Cerebellum (tissue), 5 donors: Measurements from ENCODE around the gene CKLF.

DNA sequence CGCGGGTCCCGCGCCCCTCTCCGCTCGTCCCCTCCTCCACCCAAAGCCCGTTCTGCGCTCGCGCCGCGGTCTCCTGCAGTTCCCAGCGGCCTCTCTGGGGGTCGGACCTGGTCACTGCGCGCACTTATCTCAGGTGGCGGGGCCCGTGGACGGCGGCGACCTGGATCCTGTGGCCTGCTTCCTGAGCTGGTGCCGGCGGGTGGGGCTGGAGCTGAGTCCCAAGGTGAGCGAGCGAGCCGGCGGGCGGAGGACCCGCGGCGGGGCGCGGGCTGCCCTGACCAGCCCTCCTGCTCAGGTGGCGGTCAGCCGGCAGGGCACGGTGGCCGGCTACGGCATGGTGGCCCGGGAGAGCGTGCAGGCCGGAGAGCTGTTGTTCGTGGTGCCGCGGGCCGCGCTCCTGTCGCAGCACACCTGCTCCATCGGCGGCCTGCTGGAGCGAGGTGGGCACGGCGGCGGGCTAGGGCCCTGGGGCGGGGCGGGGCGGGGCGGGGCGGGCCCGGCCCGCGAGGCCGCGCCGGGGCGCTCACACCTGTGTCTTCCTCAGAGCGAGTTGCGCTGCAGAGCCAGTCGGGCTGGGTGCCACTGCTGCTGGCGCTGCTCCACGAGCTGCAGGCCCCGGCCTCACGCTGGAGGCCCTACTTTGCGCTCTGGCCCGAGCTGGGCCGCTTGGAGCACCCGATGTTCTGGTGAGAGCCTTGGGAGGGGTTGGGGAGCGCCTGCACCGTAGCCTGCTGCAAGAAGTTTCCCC lies 515 bp downstream of the SETD6 start:
- PRO-cap, 3 experiments: no peak in any of the 3 experiments
- RAMPAGE, long total RNA: no peak

DNA sequence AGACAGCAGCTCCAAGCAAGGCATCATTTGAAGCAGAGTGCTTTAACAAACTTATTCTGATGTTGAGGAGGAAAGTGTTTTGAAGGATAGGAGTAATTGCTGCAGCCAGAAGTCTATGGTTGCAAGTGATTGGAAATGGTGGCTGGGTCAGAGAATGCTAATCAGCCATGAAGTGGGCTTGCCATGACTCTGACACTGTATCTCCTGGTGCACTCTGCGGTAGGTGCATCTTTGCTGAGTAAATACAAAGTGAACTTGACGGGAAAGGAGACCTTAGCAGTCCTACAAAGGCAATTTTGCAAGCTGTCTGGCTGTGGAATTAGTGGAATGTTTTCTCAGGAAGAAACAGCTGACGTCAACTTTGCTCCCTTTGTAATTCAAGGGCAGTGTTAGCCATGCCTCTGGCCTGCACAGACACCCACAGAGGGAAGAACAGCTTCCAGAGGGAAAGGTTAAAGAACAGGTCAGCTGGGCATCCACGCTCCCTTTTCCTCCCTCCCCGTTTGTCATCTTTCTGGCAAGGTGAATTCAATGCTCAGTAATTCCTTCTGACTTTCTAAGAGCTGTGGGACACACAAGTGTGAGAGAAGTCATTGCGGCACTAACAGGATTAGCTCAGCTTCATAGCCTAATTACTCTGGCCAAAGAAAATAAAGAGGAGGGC lies 476.8 kb upstream of the GOT2 start:
- PRO-cap, 3 experiments: no peak in any of the 3 experiments
- RAMPAGE, long total RNA: no peak

DNA sequence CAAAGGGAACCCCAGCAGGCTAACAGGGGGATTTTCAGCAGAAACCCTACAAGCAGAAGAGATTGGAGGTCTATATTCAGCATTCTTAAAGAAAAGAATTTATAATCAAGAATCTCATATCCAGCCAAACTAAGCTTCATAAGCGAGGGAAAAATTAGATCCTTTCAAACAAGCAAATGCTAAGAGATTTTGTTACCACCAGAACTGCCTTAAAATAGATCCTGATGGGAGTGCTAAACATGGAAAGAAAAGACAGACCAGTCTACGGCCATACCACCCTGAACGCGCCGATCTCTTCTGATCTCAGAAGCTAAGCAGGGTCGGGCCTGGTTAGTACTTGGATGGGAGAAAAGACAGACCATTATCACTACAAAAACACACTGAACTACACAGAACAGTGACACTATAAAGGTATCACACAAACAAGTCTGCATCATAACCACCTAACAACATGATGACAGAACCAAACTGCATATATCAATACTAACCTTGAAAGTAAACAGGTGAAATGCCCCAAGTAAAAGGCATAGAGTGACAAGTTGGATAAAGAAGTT lies 997.1 kb upstream of the GOT2 start:
- PRO-cap, 3 experiments: no peak in any of the 3 experiments
- RAMPAGE, long total RNA: no peak

- PRO-cap, 3 experiments: no peak in any of the 3 experiments
- RAMPAGE, long total RNA: no peak
Observed at GRCh38 chr16:64251597-64252056, 870.2 kb downstream of the CDH11 start.

- PRO-cap, 3 experiments: no peak in any of the 3 experiments
- RAMPAGE, long total RNA: no peak
Observed at GRCh38 chr16:64409800-64410176, 712.1 kb downstream of the CDH11 start.

DNA sequence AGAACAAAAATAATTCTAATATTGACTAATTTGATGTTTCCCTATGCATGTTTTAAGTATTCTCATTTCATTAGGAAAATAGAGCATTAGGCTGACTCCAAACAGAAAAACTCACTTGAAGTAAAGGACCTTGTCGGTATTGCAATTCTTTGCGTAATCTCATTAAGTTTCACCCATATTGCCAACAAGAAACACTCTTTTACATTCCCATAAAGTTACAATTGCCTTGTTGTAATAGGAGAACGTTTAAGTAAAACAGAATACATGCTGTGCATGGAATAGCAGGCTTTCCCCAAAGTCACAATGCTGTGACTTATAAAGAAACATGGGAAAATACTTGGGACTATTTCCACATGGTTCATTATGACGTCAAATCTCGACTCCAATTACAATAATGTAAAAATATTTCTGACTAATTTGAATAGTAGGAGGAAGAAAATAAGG lies 52.9 kb downstream of the CDH11 start:
- PRO-cap, 3 experiments: no peak in any of the 3 experiments
- RAMPAGE, long total RNA: no peak

DNA sequence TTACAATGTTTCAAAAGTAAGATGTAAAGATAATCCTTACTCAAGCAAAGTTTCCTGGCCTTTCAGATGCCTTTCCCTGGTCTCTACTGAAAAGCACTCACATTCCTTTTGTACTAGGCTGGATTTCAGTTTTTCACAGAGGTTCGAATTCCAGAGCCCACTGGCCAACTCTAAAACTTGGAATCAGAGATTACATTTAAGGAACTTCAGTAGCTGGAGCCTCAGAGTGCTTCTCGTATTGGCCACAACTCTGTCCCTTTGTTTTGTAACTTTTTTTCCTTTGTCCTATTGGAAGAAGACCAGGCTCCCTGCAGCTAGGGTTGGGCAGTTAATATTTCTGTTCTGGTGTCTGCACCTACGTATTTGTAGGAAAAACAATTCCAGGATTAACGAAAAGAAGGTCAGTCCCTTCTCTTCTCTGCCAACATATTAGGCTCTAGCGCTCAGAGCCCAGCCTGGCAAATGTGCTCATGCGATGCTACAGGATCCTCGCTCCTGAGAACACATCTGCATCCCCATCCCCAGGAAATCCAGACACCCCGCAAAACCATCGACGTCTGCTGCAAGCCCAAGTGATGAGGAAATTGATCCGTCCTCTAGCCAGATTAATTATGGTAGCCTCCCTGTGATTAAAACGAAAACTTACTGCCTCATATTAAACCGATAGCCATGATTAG lies 1.9 kb downstream of the CDH11 start:
- PRO-cap, 3 experiments: peak in 1 of 3 experiments; most common plus-strand start position 461 of the sequence (in 1)
- RAMPAGE, long total RNA: no peak

DNA sequence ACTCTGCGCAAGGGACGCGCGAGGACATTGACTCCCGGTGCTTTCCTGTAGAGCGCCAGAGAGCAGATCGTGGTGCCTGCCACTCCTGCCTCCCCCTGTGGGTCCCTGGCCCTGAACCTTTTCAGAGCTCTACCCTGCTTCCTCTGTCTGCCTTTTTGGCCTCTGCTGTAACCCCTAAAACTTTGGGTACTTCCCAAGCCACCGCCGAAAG lies 2.0 kb upstream of the CDH11 start:
- PRO-cap, 3 experiments: no peak in any of the 3 experiments
- RAMPAGE, long total RNA: no peak

- PRO-cap, 3 experiments: no peak in any of the 3 experiments
- RAMPAGE, long total RNA: no peak
Observed at GRCh38 chr16:65855269-65855697, 511.2 kb upstream of the CDH5 start.

- PRO-cap, 3 experiments: no peak in any of the 3 experiments
- RAMPAGE, long total RNA: no peak
Observed at GRCh38 chr16:66133595-66134281, 232.8 kb upstream of the CDH5 start.

GRCh38 chr16:66247944-66248551 lies 118.4 kb upstream of the CDH5 start:
- PRO-cap, 3 experiments: no peak in any of the 3 experiments
- RAMPAGE, long total RNA: no peak

DNA sequence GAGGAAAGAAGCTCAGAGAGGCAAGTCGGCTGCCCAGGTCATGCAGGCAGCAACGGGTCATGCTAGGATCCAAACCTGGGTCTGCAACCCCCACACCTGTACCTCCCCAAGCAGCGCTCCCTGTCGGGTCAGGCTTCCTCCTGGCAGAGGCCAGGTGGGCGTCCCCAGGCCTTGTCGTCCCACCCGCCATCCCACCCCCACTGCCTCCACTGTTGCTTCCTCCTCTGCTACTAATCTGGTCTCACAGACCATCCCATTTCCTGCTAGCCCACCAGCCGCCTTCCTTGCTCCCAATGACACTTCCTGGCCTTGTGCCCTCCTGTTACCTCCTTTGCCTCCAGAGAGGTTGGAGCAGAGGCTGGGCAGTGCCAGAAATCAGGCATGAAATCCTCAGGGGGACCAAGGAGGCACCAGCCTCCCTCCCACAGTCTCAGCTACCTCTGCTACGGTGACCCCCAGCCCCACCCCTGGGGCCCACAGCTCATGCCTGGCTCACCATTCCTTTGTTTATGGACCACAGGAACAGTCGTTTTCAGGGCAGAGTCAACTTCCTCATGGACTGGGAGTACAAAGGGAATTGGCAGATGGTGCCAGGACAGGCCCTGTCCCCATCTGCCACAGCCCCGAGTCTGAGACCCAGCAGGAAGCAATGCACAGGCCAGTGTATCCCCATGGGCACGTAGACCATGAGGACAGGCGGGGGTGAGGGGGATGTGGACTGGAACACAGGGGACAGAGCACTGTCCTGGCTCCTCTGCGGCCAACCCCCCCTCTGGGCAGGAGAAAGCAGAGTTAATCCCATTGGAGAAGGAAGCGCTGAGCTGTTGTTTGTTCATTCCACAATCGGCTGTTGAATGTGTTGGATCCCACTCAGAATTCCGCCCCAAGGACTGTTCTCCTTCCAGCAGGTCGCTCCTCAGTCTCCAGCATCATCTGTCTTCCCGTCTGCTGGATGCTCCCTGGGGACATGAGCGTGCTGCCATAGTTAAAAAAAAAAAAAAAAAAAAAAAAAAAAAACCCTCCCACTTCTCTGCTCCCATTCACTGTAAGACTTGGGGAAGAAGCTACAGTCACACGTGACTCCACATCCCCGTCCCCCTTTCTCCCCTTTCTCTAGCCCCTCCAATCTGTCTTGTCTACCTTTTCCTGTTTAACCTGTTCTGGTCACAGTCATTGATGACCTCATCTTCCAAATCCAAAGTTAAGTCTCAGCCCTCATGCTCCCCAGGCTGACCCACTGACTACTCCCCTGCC lies 2.1 kb upstream of the CDH5 start:
- PRO-cap, 3 experiments: no peak in any of the 3 experiments
- RAMPAGE, long total RNA: no peak

GRCh38 chr16:66381944-66383257 lies 15.9 kb downstream of the CDH5 start:
- PRO-cap, 3 experiments: no peak in any of the 3 experiments
- RAMPAGE, long total RNA: no peak

GRCh38 chr16:66408117-66409244 lies 18.6 kb upstream of the BEAN1 start:
- PRO-cap, 3 experiments: no peak in any of the 3 experiments
- RAMPAGE, long total RNA: no peak

DNA sequence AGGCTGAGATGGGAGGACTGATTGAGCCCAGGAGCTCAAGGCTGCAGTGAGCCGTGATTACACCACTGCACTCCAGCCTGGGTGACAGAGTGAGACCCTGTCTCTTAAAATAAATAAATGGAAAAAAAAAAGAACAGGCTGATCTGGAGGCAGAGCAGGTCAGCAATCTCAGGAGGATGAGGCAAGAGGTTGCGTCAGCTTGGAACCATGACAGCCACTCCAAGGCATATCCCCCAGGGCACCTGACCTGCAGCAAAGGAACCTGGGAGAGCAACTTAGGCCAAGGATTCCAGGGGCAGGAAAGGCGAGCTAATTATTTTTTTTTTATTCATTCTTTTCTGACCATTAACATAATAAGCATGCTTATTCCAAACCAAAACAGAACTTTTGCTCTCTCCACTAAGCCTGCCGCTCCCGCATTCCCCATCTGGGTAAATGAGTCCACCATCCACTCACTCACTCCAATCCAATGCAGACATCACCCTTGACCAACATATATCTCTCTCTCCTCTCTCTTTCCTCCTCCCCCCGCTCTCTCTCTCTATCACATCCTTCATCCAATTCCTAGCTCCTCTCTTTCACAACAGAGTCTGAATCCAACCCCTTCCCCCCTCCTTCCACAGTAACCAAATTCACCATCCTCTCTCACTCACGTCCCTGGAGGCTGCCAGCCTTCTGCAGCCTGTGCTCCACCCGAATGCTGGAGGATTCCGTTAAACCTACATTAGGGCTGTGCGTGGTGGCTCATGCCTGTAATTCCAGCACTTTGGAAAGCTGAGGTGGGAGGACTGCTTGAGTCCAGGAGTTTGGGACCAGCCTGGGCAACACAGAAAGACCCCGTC lies 47.5 kb downstream of the TK2 start:
- PRO-cap, 3 experiments: no peak in any of the 3 experiments
- RAMPAGE, long total RNA: no peak

DNA sequence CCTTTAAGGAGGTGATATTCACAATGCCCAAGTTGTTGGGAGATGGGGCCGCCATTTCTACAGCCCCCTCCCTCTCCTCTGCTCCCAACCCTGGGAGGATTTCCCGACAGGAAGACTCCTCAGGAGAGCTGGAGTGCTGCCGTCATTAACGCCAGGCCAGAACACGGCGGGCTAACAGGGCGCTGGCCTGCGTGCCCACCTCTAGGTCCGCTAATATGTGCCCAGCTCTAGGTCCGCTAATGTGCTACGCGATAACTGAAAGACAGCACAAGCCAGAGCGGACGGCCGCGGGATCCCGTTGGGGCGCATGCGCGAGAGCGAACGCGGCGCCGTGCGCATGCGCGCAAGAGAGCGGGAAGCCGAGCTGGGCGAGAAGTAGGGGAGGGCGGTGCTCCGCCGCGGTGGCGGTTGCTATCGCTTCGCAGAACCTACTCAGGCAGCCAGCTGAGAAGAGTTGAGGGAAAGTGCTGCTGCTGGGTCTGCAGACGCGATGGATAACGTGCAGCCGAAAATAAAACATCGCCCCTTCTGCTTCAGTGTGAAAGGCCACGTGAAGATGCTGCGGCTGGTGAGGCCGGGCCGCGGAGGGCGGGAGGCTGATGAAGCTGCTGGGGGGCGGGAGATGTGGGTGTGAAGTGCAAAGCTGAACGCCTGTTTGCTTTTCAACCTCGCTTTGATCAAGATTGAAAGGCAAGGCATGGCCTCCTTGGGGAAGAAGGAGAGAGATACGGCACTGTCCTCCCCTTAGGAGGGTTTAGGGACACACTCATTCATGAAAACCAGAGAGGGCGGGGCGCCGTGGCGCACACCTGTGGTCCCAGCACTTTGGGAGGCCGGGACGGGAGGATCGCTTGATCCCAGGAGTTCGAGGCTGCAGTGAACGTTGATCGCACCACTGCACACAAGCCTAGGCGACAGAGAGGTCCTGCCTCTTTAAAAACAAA lies at the start of gene CKLF:
TSS of gene CKLF (plus strand) at position 351 of the 944 bp plus-strand sequence.
- PRO-cap, 3 experiments: peak in 3 of 3 experiments; most common plus-strand start position 356 of the sequence (in 2); most common minus-strand start position 257 of the sequence (in 3)
- RAMPAGE, long total RNA: start-site peak on the plus strand centred at position 392 of the sequence, 90 bp wide, 1,550 and 425 reads in 2 replicates

DNA sequence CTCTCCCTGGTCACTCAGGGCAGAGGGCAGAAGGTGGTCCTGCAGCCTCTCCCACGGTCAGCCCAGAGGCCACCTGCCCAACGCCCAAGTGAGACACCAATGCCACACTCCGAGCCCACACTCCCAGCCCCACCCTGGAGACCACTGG lies 1.2 kb downstream of the CMTM3 start:
- PRO-cap, 3 experiments: no peak in any of the 3 experiments
- RAMPAGE, long total RNA: no peak

GRCh38 chr16:66619908-66620794 lies 15.6 kb downstream of the CMTM3 start:
- PRO-cap, 3 experiments: no peak in any of the 3 experiments
- RAMPAGE, long total RNA: no peak

DNA sequence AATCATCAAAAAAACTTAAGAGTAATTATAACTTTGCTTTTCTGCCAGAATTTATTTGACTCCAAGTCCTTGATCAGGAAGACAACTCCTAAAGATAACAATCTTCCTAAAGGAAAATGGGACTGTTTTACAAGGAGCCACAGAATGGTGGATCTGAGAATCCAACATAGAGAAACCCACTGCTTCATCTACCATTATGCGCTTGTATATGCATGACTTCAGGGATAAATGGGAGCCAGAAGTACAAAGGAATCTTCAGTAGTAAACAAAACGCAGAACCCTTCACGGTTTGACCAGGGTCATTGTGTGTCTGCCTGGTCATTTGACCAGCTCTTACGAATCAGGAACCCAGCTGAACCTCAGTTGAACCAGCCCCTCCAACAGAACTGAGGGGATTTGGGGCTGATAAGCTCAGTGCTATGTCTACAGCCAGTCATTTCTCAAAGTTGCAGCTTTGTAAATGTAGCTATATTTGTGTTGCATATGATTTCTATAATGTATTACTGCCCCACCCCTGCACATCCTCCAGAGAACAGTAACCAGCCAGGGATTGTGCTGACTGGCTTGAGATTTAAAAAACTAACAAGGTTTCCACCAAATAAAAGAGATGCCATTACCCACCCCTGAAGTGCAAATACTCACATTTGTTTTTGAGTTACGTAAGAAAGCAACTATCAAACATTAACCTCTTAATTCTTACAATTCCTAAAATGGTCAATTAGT lies 6.4 kb downstream of the CMTM4 start:
- PRO-cap, 3 experiments: no peak in any of the 3 experiments
- RAMPAGE, long total RNA: no peak

- PRO-cap, 3 experiments: no peak in any of the 3 experiments
- RAMPAGE, long total RNA: no peak
Observed at GRCh38 chr16:66697130-66697484, 564 bp upstream of the CMTM4 start.